CD14-positive monocyte (primary cell): ENCODE data around the genes ITFG1 and NKD1.

DNA sequence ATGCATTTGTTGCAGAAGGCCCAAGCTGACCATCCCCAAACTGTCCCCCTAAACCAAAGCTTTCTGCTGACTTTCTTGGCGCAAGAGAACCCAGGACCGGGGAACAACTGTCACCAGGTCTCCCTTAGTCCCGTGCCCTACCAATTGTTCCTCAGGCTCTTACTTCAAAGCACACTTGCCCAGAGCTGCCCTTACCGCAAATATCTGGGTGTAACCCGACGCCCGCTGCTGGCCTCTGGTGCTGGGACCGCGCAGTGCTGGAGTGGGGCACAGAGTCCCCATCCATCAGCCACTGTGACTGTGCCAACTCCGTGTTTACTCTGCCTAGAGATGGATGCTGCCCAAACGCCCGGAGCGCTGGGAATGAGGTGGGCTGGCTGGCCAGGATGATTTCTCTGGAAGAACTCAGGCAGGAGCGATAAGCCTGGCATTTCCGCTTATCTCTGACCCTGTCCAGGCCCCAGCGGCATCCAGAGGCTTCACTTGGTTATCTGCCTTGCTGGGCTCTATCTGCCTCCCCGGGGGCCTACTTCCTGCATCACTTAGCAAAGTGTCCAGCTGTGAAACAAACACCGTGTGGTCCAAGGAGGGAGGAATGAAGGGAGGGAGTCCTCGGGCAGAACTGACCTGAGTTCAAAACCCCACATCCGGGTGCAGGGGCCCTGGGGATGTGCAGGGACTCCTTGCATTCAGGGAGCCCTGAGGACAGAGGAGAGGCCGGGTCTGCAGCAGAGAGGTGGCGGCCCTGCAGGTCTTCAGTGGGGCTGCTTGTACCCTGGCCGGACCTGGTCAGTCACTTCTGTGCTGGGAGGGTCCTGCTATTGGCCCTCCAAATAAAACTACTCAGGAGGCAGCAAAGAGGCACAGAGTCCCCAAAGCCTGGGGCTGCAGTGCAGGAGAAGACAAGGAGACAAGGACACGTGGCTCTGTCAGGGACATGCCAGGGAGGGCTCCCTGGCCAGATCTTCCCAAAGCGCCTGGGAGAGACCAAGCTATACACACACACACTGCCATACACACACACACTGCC is 9.4 kb upstream of the MYLK3 start:
- CAGE, long polyA plus RNA: no peak

DNA sequence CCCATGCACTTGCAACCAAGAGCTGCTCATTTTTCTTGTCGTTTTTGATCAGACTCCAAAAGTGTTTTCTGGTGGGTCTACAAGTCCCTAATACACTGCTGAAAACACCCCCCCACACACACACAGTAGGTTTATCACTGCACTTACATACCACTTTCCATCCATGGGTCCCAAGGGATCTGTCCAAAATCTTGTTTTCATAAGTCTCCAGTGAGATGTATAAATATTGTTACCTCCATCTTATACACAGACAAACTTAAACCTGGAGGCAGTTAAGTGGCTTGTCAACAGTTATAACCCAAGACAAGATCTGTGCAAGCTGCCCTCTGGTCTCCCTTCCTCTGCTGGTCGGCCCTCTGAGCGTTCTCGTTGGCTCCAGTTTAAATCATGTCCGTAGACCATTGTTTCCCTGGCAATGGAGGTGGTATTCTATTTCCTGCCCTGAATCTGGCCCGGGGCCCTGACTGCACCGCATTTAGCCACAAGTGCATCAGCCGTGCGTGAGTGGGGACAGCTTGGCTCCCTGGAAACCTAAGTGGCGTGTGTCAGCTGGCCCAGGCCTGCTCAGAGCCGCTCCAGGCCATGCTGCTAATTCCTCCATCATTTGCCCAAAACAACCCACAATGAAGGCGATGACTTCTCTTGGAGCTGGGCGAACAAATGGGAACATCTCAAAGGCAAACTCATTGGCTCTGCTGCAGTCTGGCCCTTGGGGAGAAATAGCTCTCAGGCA is 14.9 kb upstream of the MYLK3 start:
- CAGE, long polyA plus RNA: no peak

DNA sequence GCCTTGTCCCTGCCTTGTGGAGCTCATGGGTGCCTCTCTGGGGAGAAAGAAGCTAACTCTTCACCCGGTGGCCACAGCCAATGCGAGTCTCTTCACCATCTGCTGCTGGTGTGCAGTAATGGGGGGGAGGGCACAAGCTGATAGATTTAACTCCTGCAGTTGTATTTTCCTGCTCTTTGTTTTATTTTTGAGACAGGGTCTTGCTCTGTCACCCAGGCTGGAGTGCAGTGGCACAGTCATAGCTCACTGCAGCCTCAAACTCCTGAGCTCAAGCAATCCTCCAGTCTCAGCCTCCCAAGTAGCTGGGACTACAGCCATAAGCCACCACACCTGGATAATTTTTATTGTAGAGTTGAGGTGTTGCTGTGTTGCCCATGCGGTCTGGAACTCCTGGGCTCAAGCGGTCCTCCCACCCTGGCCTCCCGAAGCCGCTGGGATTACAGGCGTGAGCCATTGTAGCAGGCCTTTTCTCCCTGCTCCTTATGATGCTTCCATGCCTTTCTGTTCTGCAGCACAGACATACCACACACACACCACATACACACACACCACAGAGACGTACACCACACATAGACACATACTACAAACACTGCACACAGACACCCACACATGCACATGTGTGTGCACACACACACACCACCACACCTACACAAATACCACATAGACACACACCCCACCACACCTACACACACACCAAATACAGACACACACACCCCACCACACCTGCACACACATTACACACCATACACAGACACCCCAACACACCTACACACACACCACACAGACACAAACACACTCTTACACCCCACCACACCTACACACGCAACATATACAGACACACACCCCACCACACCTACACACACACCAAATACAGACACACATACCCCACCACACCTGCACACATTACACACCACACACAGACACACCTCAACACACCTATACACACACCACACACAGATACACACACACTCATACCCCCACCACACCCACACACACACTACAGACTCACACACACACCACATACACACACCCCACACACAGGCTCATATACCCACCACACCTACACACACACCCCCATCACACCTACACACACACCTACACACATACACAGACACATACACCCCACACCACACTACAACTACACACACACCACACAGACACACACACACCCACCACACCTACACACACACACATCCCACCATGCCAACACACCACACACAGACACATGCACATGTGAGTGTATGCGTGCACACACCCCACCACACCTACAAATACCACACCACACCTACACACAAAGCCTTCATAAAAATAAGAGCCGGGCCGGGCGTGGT is 31.1 kb downstream of the GPT2 start:
- CAGE, long polyA plus RNA: no peak

DNA sequence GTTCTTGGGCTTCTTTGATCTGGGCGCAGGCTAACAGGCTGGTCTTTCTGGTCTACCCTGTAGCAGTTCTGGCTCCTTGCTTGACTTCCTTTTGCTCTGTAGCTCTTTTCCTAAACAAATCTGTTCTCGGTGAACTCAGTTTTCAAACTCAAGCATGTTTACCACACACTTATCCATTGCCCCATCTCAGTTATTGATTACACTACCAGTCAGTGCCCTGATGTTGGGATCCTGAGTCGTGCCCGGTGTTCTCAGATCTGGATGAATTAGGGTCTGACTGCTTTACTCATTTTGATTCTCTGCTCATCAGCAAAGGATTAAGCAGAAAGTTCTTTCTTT is 36.5 kb downstream of the GPT2 start:
- CAGE, long polyA plus RNA: no peak

DNA sequence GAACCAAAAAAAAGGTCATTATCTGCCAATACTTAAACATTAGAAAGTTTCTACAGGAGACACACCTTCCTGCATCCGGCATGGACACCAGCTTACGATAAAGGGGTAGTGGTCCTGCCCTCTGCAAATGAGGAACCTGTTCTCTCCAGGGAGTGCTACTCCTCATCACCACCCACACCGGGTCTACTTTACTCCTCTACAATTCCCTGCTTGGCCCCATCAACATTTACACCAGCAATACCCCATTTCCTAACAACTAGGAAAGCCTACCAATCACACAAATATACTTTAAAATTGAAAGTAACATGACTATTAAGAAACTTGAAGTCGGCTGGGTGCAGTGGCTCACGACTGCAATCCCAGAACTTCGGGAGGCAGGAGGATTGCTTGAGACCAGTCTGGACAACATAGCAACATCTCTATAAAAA is 15.7 kb downstream of the DNAJA2 start:
- CAGE, long polyA plus RNA: no peak

- CAGE, long polyA plus RNA: no peak
Measured at GRCh38 chr16:47460663-47461528, at the start of gene ITFG1. Gene ITFG1 (minus strand): TSS chr16:47461063.

GRCh38 chr16:47592836-47593172 is 131.7 kb downstream of the PHKB start:
- CAGE, long polyA plus RNA: no peak

GRCh38 chr16:48384009-48384429 is 1.2 kb downstream of the SIAH1 start:
- CAGE, long polyA plus RNA: no peak

DNA sequence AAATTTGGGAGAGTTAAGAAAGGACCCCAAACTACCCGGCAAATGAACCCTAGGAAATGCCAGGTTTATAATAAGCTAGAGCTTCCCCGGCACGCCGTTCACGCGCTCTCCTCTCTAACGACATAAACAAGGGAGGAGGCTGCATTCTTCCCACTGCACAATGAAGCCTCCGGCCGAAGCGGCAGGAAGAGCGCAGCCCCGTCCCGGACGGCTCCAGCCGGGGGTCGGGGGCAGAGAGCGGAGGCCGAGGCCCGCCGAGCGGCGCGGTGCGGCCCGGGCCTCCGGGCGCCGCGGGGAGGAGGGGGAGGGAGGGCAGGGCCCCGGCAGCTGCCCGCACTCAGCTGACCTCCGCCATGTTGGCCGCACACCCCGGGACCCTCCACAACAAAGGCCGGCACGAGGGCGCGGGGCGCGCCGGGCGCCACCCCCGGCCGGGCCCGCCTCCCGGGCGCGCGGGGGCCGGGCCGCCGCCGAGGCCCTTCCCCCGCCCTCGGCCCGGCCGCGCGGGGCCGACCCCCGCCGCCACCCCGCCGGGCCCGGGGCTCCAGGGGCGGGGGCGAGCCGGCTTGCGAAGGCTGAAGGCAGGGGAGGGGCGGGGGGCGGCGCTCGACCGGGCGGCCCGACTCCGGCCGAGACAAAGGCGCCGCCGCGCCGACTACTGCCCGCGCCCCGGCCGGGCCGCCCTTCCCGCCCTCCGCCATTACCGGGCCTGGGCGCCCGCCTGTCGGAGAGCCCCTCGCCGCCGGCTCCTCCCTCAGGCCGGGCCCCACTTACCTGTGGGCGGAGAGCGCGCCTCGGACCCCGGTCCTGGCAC is 576 bp downstream of the SIAH1 start:
- CAGE, long polyA plus RNA: no peak

DNA sequence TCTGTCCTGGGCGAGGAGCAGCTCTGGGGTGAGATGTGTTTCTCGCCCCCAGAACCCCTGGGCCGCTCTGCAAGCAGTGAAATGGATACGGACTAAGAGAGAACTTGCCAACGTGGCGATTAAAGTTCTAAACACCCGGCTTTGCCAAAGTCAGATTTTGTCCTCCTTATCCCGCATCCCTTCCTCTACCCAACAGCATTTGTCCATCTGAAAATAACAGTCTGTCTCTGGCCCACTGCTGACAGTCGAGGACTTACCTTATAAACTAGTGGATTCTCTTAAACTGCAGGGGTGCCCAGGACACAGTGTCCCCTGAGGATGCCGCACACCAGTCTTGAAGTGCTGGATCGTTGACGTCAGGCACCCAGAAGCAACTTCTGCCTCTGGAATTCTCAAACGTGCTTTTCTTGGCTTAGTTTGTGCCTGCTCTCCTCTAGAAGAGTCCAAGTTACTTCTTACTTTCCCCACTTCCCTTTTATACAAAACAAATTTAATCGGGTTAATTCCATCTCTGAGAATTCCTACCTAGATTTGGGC is 1.7 kb upstream of the SIAH1 start:
- CAGE, long polyA plus RNA: no peak

DNA sequence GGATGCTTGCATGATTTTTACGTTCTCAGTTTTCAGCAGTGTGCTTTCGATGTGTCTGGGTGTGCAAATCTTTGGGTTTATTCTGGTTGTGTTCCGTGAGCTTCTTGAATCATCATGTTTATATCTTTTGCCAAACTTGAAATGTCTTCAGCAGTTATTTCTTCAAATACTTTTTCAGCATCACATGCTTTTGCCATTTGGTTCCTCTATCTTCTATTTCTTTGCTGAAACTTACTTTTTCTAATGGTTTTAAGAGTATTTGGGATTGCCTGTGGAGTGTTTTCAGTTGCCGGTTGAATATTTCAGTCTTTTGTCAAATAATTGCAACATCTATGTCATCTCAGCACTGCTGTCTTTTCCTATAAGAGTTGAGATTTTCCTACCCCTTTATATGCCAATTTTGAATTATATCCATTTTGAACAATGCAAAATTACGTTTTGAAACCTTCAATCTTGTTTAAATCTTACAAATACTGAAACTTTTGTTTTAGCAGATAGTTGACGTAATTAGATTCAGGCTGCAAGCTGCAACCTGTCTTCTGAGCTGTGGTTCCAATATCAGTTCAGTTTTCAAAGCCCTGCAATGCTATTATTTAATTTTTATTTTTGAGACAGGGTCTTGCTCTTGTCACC is 41.1 kb downstream of the N4BP1 start:
- CAGE, long polyA plus RNA: no peak

DNA sequence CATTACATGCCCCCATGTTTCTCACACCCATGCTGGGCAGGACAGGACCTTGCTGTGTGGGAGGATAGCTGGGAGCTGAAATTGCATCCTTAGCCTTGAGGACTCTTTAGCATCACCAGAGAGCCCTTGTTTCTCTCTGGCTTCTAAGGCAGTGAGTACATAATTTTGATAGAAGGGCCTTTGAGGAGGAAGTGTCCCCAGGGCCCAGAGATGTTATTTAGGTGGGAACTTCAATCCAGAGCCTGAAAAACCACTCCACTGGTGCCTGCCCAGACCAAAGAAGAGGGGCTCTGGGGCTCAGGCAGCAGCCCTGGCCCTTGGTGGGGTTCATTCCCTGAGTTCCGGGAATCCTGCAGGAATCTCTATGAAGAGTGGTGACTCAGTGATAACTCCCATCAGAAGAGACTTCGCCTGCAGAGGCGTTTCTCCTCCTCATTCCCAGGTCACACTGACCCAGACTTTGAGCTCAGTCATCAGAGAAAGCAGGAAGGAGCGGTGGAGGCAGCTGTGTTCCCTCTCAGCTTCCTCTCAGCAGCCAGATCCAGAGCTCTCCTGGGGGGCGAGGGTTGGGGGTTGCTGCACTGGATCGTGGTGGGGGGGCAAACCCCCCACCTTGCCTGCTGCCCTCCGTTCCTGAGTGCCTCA is 271.4 kb downstream of the CBLN1 start:
- CAGE, long polyA plus RNA: no peak

GRCh38 chr16:49170647-49170982 is 111.0 kb downstream of the CBLN1 start:
- CAGE, long polyA plus RNA: no peak

DNA sequence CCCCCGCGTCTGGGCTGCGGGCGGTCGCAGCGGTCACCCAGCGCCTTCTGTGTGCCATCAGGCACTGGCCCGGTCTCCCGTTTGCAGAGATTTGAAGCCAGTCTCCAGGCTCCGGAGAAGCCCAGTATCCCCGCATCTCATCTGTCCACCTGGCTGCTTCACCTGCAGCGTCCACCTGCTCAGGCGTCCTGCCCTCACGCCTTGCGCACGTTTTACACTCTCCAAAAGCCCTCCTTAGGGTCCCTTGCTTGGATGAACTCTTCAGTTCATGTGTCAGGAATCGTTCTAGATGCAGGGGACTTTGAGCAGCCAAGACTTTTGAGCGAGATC is 776 bp downstream of the HEATR3 start:
- CAGE, long polyA plus RNA: no peak

GRCh38 chr16:50306681-50307500 is 40.5 kb downstream of the ADCY7 start:
- CAGE, long polyA plus RNA: no peak

DNA sequence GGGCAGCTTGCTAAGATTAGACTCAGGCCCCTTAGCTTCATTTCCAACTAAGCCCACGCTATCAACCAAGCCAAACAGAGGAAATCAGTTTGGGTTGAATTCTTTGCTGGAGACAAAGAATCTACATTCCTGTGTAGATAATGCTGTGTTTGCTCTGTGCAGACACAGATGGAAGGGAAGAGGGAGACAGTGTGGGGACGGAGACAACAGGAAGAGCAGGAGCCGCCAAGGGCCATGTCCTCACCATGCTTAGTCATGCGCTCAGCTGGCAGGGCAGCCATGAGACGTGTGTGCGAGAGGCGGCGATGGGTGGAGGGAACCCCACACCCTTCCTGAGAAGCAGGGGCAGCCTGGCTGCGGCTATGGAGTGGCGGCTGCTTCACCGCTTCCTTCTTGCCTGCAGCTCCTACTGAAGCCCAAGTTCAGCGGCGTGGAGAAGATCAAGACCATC is 47.2 kb downstream of the ADCY7 start:
- CAGE, long polyA plus RNA: no peak

GRCh38 chr16:50547246-50548064 is 741 bp upstream of the NKD1 start:
- CAGE, long polyA plus RNA: no peak

GRCh38 chr16:50548065-50549052 is at the start of gene NKD1:
Gene NKD1 (plus strand): TSS chr16:50548396.
- CAGE, long polyA plus RNA: no peak

- CAGE, long polyA plus RNA: no peak
Measured at GRCh38 chr16:50593715-50594746, 45.8 kb downstream of the NKD1 start.

DNA sequence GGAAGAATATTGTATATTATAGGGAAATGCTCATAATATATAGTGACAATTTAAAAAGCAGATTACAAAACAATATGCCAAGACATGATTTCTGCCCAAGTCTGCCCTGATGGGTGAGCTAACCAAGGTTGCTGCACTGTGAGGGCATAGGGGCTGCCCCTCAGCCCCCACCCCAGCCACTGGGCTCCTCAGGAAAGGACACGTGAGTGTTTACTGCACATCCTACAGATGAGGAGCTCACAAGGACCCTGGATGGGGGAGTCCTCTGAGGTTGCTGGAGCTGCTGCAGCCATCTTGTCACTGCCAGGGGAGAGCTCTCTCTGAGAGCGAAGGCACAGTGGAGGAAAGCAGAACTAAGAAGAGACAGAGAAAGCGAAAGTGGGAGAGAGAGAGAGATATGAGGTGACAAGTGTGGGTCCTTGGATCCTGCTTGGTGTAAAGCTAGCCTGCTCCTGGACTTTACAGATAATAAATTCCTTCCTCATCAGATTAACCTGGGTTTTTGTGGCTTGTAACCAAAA is 14.5 kb downstream of the SNX20 start:
- CAGE, long polyA plus RNA: no peak